K562 (cell line): Measurements from ENCODE around the gene LEMD1.

DNA sequence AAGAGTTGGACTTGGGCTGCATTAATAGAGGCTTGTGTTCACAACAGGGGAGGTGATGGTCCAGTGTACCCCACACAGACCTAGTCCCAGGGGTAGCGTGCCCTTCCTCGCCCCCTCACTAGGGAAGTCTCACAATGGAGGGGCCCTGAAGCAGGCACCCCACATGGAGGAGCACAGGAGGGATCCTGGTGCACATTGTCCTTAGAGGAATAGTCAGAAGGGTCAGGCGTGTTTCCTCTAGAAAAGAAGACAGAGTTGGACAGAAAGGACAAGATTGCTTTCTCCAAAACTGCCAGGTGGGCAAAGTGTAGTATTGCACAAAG lies 23.4 kb downstream of the ETNK2 start:
- RAMPAGE, long total RNA, result no peak
- RRBS, result no CpG with 5 or more reads among the region's 3 CpGs
PRO-cap:
- standard, result no peak
- CoPRO, capped RNA only, 2 experiments, result no peak in any of the 2 experiments
- CoPRO, capped and uncapped RNA, 2 experiments, result no peak in any of the 2 experiments
- CoPRO, uncapped RNA only, 2 experiments, result no peak in any of the 2 experiments
CAGE:
- cytosol, long polyA plus RNA, result no peak
- long polyA plus RNA, result no peak
- nucleolus, long total RNA, result no peak
- nucleus, long polyA plus RNA, result no peak

DNA sequence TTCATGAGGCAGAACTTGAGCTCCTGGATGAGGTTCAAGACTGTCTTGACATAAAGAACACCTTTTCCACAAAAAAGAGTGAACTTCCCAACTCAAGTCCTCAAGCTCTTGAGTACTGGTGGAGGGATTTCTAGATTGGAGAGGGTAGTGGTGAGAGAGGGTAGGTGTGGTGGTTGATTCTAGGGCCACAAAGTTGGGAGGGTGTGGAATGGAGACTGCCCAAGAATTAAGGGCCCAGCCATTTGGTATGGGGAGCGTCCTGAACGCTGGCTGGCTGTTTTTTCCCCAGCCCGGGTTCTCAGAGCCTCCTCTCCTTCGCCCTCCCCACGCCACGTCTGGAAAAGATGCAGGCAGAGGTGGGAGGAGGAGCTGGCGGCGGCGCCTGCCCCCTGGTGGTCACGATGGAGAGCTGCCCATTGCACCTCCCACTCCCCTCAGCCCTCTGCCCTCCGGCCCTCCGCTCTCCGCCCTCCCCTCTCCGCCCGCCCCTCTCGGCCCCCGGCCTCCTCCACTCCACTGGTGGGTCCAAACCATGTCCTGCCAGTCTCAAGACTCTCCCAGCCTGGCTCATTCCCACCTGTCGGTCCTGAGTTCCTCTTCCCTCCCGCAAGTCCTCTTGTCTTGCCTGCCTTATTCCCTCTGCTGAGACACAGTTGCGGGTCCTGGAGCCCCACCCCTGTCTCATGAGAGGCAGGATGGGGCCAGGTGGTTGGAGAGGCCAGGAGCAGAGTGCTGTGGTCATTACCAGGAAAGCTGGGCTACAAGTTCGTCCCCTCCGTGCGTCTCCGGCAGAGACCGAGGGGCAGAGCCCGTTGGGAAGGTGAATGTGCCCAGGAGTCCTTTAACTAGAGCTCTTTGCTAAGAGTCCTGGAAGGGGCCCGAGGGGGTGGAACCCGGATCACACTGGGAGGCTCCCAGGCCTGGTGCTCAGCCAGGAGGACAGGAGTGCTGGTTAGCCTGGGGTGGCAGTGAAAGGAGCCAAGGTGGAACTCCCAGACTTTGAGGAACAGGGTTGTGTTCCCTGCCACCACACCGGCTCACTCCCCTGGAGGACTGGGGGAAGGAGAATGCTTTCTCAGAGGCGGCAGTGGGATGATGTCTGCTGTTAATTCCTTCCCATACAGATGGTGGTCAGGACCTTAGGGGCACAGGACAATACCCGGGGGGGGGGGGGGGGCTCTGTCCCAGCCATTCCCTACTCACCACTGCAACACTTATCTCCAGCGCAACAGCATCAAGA lies 22.6 kb downstream of the ETNK2 start:
- RAMPAGE, long total RNA, result no peak
- RRBS, result 8% methylated on average over 7 of the region's 32 CpGs
PRO-cap:
- standard, result unidirectional peak, minus-strand start at position 337 of the sequence
- CoPRO, capped RNA only, 2 experiments, result no peak in any of the 2 experiments
- CoPRO, capped and uncapped RNA, 2 experiments, result no peak in any of the 2 experiments
- CoPRO, uncapped RNA only, 2 experiments, result no peak in any of the 2 experiments
CAGE:
- cytosol, long polyA plus RNA, result no peak
- long polyA plus RNA, result no peak
- nucleolus, long total RNA, result no peak
- nucleus, long polyA plus RNA, result no peak

GRCh38 chr1:204151220-204151554 lies 657 bp downstream of the ETNK2 start:
- RAMPAGE, long total RNA, result no peak
- RRBS, result no CpG with 5 or more reads among the region's 23 CpGs
PRO-cap:
- standard, result no peak
- CoPRO, capped RNA only, 2 experiments, result no peak in any of the 2 experiments
- CoPRO, capped and uncapped RNA, 2 experiments, result no peak in any of the 2 experiments
- CoPRO, uncapped RNA only, 2 experiments, result no peak in any of the 2 experiments
CAGE:
- cytosol, long polyA plus RNA, result no peak
- long polyA plus RNA, result no peak
- nucleolus, long total RNA, result no peak
- nucleus, long polyA plus RNA, result no peak

GRCh38 chr1:204152438-204153004 lies 677 bp upstream of the ETNK2 start:
- RAMPAGE, long total RNA, result no peak
- RRBS, result 38% methylated on average over 1 of the region's 15 CpGs
PRO-cap:
- standard, result no peak
- CoPRO, capped RNA only, 2 experiments, result no peak in any of the 2 experiments
- CoPRO, capped and uncapped RNA, 2 experiments, result no peak in any of the 2 experiments
- CoPRO, uncapped RNA only, 2 experiments, result no peak in any of the 2 experiments
CAGE:
- cytosol, long polyA plus RNA, result no peak
- long polyA plus RNA, result no peak
- nucleolus, long total RNA, result no peak
- nucleus, long polyA plus RNA, result no peak

DNA sequence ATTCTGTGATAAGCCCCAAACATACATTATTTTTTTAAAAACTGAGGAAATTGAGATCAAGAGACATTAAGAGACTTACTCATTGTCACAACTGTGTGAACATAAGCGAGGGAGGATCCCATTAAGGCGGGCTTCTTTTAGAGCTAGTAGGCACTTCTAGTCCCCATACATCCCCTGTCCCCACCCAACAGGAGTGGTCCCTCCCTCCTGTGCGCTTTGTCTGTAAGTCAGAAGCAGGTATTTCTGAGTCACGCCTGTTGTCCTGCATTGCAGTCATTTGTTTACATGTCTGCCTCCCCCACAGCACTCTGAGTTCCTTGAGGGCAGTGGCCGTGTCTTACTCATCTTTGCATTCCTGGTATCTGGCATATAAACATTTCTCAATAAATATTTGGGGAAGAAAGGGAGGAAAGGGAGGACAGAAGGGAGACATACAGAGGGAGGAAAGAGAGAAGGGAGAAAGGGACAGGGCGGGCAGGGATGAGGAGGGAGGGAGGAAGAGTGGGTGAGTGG lies 40.3 kb downstream of the PLEKHA6 start:
- RAMPAGE, long total RNA, result no peak
- RRBS, result no CpG with 5 or more reads among the region's 6 CpGs
PRO-cap:
- standard, result no peak
- CoPRO, capped RNA only, 2 experiments, result no peak in any of the 2 experiments
- CoPRO, capped and uncapped RNA, 2 experiments, result no peak in any of the 2 experiments
- CoPRO, uncapped RNA only, 2 experiments, result no peak in any of the 2 experiments
CAGE:
- cytosol, long polyA plus RNA, result no peak
- long polyA plus RNA, result no peak
- nucleolus, long total RNA, result no peak
- nucleus, long polyA plus RNA, result no peak

DNA sequence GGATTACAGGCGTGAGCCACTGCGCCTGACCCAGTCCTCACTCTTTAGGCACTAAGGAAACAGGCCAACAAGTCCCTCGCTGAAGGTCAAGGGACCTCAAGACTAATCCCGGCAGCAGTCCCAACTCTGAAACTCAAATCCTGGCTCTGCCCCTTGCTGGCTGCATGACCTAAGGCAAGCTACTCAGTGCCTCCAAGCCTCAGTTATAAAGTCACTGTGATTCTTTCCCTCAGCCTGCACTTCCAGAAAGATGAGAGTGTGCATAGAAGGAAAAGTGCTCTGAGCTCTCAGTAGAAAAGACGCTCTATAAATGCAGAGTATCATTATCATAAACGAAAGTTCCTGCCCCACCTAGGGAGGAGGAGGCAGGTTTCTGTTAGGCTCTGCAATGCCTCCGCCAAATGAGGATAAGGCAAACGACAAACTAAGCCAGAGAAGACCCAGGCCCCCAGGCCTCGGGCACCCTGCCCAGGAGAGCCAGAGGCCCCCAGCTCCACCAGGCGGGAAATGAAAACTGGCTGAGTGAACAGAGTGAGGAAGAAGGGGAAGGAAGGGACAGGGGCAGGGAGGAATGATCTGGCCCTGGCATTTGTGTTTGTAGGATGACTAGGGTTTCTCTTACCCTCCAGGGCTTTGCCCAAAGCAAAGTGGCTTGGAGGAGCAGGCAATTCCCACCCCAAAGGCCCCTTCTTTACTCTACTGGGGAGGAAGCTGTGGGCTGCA lies 26.9 kb downstream of the PLEKHA6 start:
- RAMPAGE, long total RNA, result no peak
- RRBS, result no CpG with 5 or more reads among the region's 10 CpGs
PRO-cap:
- standard, result no peak
- CoPRO, capped RNA only, 2 experiments, result no peak in any of the 2 experiments
- CoPRO, capped and uncapped RNA, 2 experiments, result no peak in any of the 2 experiments
- CoPRO, uncapped RNA only, 2 experiments, result no peak in any of the 2 experiments
CAGE:
- cytosol, long polyA plus RNA, result no peak
- long polyA plus RNA, result no peak
- nucleolus, long total RNA, result no peak
- nucleus, long polyA plus RNA, result no peak

DNA sequence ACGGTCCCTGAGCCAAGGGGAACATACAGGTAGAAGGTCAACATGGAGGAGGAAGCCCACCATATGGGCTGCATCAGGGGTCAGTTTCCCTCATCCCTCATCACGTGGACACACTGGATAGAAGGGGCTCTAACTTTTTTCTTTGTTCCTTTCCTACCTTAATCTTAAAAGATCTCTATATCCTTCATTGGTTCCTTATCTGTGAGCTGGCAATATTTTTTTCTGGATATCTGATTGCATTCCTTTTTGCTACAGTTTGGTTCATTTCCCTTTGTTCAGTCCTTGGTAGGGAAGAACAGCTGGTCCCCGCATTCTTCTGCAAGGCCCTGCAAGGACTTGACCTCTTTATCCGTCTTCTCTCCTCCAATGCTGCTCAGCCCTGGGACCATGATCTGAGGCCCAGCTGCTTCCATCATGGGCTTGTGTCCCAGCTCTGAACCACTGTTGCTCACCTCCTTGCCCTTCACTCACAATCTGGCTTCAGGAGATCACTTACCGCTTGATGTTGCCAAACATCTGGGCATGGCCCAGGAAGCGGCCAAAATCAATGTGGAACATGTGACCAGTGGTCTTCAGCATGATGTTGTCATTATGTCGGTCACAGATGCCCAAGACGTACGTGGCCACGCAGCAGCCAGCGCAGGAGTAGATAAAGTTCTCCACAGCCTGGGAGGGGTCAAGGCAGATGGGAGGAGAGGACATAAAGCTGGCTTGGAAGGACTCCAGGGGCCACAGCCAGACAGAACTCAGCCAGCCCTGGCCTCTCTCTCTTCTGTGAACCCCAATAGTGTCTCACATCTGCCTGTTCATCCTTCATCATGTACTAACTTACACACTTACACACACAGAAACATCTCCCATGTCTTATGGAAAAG lies 22.6 kb upstream of the PPP1R15B start:
- RAMPAGE, long total RNA, result no peak
- RRBS, result no CpG with 5 or more reads among the region's 11 CpGs
PRO-cap:
- standard, result no peak
- CoPRO, capped RNA only, 2 experiments, result no peak in any of the 2 experiments
- CoPRO, capped and uncapped RNA, 2 experiments, result no peak in any of the 2 experiments
- CoPRO, uncapped RNA only, 2 experiments, result no peak in any of the 2 experiments
CAGE:
- cytosol, long polyA plus RNA, result no peak
- long polyA plus RNA, result no peak
- nucleolus, long total RNA, result no peak
- nucleus, long polyA plus RNA, result no peak

- RAMPAGE, long total RNA, result no peak
- RRBS, result no CpG with 5 or more reads among the region's 10 CpGs
PRO-cap:
- standard, result no peak
- CoPRO, capped RNA only, 2 experiments, result no peak in any of the 2 experiments
- CoPRO, capped and uncapped RNA, 2 experiments, result no peak in any of the 2 experiments
- CoPRO, uncapped RNA only, 2 experiments, result no peak in any of the 2 experiments
CAGE:
- cytosol, long polyA plus RNA, result no peak
- long polyA plus RNA, result no peak
- nucleolus, long total RNA, result no peak
- nucleus, long polyA plus RNA, result no peak
Measured at GRCh38 chr1:204438365-204439147, 26.9 kb upstream of the PPP1R15B start.

DNA sequence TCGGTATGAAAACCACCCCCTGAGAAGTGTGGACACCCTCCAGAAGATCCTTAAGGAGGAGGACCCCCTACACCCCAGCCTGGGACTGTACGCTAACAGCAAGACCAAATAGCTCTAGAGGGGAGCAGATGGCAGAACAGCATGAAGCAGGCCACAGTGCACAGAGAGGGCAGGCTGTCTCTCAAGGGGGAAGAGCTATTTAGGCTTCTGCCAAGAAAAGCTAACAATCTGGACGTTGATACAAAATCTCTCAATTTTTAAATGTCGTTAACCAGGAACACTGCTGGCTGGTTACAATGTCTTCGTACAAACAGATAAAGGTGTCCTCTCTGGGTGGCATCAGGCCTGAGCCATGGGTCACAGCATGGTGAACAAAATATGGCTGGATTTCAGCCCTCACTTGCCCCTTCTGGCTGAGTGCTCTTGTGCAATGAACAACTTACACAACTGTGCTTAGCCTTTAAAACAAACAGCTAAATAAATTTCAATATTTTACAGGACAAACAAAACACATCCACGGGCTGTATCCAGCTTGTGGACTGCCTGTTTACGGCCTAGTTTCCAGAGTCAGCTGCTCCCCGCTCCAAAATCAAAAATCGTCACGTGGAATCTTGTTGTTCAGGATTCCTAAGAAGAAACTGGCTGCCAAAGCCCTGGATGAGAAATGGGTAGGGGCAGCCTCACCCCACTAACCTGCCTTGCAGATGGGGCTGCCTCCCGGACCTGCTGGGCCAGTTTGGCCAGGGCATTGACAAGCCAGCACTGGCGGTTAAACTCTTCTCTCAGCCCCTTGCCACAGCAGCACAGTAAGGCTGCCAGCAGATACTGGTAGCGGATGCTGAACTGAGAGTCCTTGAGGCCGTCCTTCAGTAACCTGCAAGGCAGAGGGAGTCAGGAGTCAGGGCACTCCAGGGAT lies 31.4 kb upstream of the PPP1R15B start:
- RAMPAGE, long total RNA, result no peak
- RRBS, result no CpG with 5 or more reads among the region's 14 CpGs
PRO-cap:
- standard, result no peak
- CoPRO, capped RNA only, 2 experiments, result no peak in any of the 2 experiments
- CoPRO, capped and uncapped RNA, 2 experiments, result no peak in any of the 2 experiments
- CoPRO, uncapped RNA only, 2 experiments, result no peak in any of the 2 experiments
CAGE:
- cytosol, long polyA plus RNA, result no peak
- long polyA plus RNA, result no peak
- nucleolus, long total RNA, result no peak
- nucleus, long polyA plus RNA, result no peak

DNA sequence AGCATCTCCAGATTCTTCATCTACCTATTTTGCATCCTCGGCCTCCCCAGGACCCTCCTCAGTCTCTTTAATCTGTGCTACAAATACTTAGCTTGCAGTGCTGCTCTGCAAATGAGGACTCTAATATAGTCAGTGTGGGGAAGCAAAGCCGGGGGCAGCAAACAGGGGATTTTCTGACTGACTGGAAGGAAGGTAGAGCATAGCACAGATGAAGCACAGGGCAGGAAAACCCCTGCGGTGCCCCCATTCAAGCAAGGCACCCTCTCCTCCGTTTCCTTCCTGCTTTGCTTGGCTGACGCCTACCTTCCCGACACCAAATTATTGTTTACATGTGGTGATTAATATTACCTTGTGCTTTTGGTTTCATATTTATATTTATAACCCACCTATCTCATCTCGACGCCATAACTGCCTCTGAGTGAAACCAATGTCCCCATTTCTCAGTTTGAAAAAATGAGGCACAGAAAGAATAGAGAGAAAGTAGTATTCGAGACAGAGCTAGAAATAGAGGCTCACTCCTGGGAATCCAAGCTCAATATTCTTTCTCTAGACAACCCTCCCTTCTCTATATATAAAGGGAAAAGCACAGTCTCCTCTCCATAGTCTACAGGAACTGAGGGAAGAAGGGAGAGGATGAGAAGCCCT lies 41.4 kb downstream of the PIK3C2B start:
- RAMPAGE, long total RNA, result no peak
- RRBS, result no CpG with 5 or more reads among the region's 9 CpGs
PRO-cap:
- standard, result no peak
- CoPRO, capped RNA only, 2 experiments, result no peak in any of the 2 experiments
- CoPRO, capped and uncapped RNA, 2 experiments, result no peak in any of the 2 experiments
- CoPRO, uncapped RNA only, 2 experiments, result no peak in any of the 2 experiments
CAGE:
- cytosol, long polyA plus RNA, result no peak
- long polyA plus RNA, result no peak
- nucleolus, long total RNA, result no peak
- nucleus, long polyA plus RNA, result no peak

DNA sequence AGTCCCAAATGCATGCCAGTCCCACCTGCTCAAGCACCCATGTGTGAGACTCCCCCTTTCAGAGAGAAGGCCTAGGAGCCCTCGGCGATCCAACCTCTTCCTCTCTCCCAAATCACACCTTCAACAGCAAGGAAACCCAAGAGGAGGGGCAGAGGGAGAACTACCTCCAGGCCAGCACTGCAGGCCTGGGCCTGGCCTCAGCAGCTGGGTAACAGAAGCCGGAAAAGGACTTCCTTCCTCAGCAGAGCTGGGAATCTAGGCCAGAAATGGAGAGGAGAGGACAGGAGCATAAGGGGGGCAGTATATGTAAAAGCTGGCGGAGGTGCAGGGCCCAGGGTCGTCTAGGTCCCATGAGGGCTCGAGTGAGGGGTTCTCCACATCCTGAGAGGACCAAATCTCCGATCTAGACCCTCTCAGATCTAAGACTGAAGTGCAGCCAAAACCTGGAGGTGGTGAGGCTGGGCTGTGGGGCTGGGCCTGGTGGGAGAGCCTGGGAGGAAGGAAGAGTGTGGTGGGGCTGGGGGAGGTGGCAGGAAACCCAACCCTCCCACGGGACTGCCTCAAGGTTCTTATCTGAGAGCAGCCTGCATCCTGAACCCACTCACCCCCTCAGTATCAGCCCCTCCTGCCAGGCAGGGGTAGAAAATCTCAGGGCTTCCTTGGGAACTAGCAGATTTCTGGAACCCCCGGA lies 33.2 kb downstream of the PIK3C2B start:
- RAMPAGE, long total RNA, result no peak
- RRBS, result no CpG with 5 or more reads among the region's 9 CpGs
PRO-cap:
- standard, result unidirectional peak, minus-strand start at position 427 of the sequence
- CoPRO, capped RNA only, 2 experiments, result peak in 2 of 2 experiments; most common plus-strand start position 596 of the sequence (in 1); most common minus-strand start position 432 of the sequence (in 2)
- CoPRO, capped and uncapped RNA, 2 experiments, result no peak in any of the 2 experiments
- CoPRO, uncapped RNA only, 2 experiments, result no peak in any of the 2 experiments
CAGE:
- cytosol, long polyA plus RNA, result no peak
- long polyA plus RNA, result no peak
- nucleolus, long total RNA, result no peak
- nucleus, long polyA plus RNA, result no peak

- RAMPAGE, long total RNA, result no peak
- RRBS, result 4% methylated on average over 2 of the region's 10 CpGs
PRO-cap:
- standard, result no peak
- CoPRO, capped RNA only, 2 experiments, result no peak in any of the 2 experiments
- CoPRO, capped and uncapped RNA, 2 experiments, result no peak in any of the 2 experiments
- CoPRO, uncapped RNA only, 2 experiments, result no peak in any of the 2 experiments
CAGE:
- cytosol, long polyA plus RNA, result no peak
- long polyA plus RNA, result no peak
- nucleolus, long total RNA, result no peak
- nucleus, long polyA plus RNA, result no peak
Measured at GRCh38 chr1:204806851-204807138, 21.7 kb upstream of the NFASC start.

DNA sequence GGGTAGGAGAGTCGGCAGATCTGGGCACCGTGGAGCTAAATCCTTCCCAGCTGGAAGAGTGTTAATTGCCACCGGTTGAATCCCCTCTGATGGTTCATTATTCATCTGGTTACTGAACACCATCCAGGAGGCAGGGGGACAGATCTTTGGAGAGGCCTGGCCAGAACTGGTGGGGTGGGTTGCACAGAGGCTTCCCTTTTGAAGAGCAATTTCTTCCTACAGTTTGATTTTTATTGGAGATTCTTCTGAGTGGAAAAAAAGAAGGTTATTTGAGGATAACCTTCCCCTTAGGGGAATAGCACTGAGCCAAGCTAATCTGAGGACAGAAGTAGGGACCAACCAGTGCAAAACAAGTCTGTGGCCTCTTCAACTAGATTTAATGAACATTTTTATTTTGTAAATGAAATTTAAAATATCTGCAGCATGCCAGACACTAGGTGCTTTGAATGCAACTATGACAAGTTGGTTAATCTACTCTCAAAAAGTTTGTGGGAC lies 50.4 kb downstream of the NFASC start:
- RAMPAGE, long total RNA, result no peak
- RRBS, result no CpG with 5 or more reads among the region's 3 CpGs
PRO-cap:
- standard, result no peak
- CoPRO, capped RNA only, 2 experiments, result no peak in any of the 2 experiments
- CoPRO, capped and uncapped RNA, 2 experiments, result no peak in any of the 2 experiments
- CoPRO, uncapped RNA only, 2 experiments, result no peak in any of the 2 experiments
CAGE:
- cytosol, long polyA plus RNA, result no peak
- long polyA plus RNA, result no peak
- nucleolus, long total RNA, result no peak
- nucleus, long polyA plus RNA, result no peak

GRCh38 chr1:205300769-205301730 lies 20.5 kb downstream of the NUAK2 start:
- RAMPAGE, long total RNA, result no peak
- RRBS, result no CpG with 5 or more reads among the region's 19 CpGs
PRO-cap:
- standard, result no peak
- CoPRO, capped RNA only, 2 experiments, result no peak in any of the 2 experiments
- CoPRO, capped and uncapped RNA, 2 experiments, result no peak in any of the 2 experiments
- CoPRO, uncapped RNA only, 2 experiments, result no peak in any of the 2 experiments
CAGE:
- cytosol, long polyA plus RNA, result no peak
- long polyA plus RNA, result no peak
- nucleolus, long total RNA, result no peak
- nucleus, long polyA plus RNA, result no peak

DNA sequence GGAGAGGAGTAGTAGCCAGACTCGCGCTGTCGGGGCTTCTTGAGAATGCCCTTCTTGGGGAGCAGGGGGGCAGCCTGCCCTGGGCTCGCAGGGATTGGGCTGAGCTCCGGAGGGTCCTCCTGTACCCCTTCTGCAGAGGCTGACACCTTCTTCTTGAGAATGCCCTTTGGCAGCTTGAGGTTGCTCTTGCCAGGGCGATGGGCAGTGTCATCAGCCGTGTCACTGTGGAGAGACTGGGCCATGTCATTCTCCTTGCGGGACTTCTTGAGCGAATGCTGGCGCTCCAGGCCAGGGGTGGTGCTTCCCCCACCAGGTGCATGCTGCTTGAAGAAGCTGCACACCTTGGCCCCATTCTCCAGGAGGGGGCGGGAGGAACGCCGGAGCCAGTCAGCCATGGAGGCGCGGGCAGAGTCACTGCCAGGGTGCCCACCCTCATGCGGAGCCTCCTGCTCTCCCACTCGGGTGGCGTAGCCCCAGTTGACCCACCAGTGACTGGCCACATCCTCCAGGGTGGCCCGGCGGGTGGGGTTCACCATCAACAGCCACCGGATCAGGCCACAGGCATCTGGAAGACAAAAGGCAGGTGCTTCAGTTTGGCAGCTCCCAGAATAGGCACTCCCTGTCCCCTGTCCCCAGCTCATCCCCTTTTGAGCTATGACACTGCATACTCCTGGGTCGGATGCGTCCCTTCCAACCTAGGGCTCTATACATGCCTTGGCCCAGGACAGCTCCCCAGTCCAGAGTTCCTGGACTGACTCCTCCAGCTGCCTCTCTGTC lies 17.4 kb downstream of the NUAK2 start:
- RAMPAGE, long total RNA, result no peak
- RRBS, result no CpG with 5 or more reads among the region's 23 CpGs
PRO-cap:
- standard, result no peak
- CoPRO, capped RNA only, 2 experiments, result no peak in any of the 2 experiments
- CoPRO, capped and uncapped RNA, 2 experiments, result no peak in any of the 2 experiments
- CoPRO, uncapped RNA only, 2 experiments, result no peak in any of the 2 experiments
CAGE:
- cytosol, long polyA plus RNA, result no peak
- long polyA plus RNA, result no peak
- nucleolus, long total RNA, result no peak
- nucleus, long polyA plus RNA, result no peak

DNA sequence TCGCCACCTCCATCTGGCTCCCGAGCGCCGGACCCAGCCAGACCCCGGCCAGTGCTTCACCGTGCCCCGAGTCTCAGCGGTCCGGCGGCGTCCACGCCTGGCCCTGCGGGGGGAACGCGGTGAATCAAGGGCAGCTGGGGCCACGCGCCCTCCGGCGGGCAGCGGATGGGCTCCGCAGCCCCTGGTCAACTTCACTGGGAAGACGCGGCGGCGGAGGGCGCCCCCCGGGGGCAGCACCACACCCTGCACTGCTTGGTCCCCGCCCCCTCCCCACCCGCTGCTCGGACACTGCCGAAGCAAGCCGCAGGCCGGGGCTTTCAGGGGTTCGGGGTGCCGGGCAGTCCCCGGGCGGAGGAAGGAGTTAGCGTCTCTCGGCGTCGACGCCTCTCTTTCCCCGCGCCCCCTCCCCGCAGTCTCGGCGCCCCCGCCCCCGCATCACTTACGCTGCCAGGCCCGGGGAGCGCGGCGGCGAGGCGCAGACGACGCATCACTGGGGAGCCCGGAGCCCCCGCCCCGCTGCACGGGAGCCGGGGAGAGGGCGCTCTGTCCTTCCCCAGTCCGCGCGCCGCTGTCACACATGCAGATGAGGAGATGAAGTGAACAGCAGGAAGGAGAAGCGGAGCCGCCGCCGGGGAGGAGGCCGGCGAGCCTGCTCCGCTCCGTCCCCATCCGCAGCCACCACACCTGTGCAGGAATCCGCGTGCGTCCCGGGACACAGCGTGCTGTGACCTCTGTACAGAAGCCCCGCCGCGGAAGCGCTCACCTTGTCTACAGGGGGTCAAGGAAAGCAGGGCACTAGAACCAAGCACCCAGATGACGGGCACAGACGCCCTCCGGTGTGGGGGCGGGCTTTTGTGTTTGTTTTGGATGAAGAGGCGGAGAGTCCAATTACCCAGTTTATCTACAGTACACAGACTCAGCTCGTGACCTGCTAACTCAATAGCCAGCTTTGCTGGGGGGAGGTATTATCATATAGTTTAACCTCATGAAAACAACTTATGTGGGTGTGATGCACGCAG lies 12.7 kb downstream of the KLHDC8A start:
- RAMPAGE, long total RNA, result no peak
- RRBS, result 15% methylated on average over 48 of the region's 93 CpGs
PRO-cap:
- standard, result no peak
- CoPRO, capped RNA only, 2 experiments, result no peak in any of the 2 experiments
- CoPRO, capped and uncapped RNA, 2 experiments, result no peak in any of the 2 experiments
- CoPRO, uncapped RNA only, 2 experiments, result no peak in any of the 2 experiments
CAGE:
- cytosol, long polyA plus RNA, result no peak
- long polyA plus RNA, result no peak
- nucleolus, long total RNA, result no peak
- nucleus, long polyA plus RNA, result no peak

- RAMPAGE, long total RNA, result no peak
- RRBS, result no CpG with 5 or more reads among the region's 4 CpGs
PRO-cap:
- standard, result no peak
- CoPRO, capped RNA only, 2 experiments, result no peak in any of the 2 experiments
- CoPRO, capped and uncapped RNA, 2 experiments, result no peak in any of the 2 experiments
- CoPRO, uncapped RNA only, 2 experiments, result no peak in any of the 2 experiments
CAGE:
- cytosol, long polyA plus RNA, result no peak
- long polyA plus RNA, result no peak
- nucleolus, long total RNA, result no peak
- nucleus, long polyA plus RNA, result no peak
Measured at GRCh38 chr1:205421584-205422471, at the start of gene LEMD1. Gene LEMD1, minus strand, starts transcription at chr1:205422056.